ENCODE data around the genes SLCO1C1, RECQL and SOX5.

- PRO-cap, 2 experiments: no peak in any of the 2 experiments
These were observed 27.9 kb downstream of the PDE3A start for GRCh38 chr12:20396250-20396700.

DNA sequence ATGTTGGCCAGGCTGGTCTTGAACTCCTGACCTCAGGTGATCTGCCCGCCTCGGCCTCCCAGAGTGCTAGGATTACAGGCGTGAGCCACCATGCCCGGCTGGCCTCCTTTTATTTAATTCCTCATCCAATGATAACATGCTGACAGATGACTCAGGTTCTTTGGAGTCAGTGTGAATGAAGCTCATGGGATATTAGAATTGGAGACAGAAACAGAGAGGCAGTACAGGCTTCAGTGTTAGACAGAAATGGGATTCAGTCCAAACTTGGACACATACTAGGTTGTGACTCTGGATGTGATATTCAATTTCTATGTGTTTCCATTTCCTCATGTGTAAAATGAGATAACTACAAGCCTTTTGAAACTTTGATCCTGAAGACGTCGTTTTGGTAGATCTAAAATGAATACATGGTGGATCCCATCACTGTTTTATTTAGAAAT, 47.3 kb downstream of the PDE3A start:
- PRO-cap, 2 experiments: no peak in any of the 2 experiments

GRCh38 chr12:20439637-20440199, 71.4 kb downstream of the PDE3A start:
- PRO-cap, 2 experiments: no peak in any of the 2 experiments

DNA sequence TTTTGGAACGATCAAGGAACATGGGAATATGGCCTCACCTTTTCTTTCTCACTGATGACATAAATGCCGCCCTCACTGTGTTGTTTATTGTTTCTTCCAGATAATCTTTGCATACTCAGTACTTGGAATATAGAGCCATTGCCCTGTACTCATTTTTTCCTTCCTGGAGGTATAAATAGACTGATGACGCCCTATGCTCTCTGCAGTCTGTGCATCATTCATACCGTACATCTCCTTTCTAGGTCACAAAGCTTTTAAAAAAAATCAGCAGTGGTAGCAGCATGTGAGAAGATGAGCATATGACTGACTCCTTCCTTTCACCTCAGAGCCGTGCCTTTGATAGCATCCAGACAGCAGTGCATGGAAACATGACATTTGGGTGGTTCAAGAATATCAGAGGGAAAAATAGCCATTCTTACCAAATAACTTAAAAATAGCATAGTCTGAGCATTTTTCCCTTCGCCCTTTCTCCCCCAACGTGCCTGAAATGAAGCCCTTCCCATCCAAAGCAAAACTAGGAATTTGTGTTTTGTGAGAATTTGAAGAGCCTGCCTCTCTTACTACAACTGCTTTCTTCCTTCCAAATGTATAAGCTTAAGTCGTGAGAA, 77.4 kb downstream of the PDE3A start:
- PRO-cap, 2 experiments: no peak in any of the 2 experiments

GRCh38 chr12:20695140-20695700, at the start of gene SLCO1C1:
Gene SLCO1C1 (plus strand): TSS chr12:20695332.
- PRO-cap, 2 experiments: no peak in any of the 2 experiments

GRCh38 chr12:21500929-21501730, at the start of gene RECQL:
Gene RECQL (minus strand): TSS chr12:21501635.
- PRO-cap, 2 experiments: peak in 2 of 2 experiments; most common plus-strand start chr12:21501380 (in 2); most common minus-strand start chr12:21501287 (in 2)

DNA sequence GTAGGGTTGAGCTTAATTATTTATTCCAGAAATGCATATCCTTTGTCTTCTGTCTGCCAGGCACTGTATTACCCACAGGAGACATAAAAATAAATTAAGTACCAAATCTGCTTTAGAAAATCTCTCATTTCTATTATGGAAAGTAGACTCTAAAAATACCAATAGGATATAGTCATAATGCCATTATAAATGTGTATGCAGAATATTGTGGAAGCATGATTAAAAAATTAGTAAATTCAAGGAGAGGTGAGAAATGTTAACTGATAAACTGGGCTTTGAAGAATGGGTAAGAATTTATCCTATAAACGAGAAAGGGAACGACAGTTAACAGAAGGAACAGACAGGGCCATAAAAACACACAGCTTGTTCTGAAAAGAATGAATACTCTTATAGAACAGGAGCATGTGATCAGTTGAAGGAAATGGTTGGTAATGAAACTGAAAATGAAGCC, 7.9 kb downstream of the GOLT1B start:
- PRO-cap, 2 experiments: no peak in any of the 2 experiments

GRCh38 chr12:21615405-21615621, 10.7 kb upstream of the GYS2 start:
- PRO-cap, 2 experiments: no peak in any of the 2 experiments

DNA sequence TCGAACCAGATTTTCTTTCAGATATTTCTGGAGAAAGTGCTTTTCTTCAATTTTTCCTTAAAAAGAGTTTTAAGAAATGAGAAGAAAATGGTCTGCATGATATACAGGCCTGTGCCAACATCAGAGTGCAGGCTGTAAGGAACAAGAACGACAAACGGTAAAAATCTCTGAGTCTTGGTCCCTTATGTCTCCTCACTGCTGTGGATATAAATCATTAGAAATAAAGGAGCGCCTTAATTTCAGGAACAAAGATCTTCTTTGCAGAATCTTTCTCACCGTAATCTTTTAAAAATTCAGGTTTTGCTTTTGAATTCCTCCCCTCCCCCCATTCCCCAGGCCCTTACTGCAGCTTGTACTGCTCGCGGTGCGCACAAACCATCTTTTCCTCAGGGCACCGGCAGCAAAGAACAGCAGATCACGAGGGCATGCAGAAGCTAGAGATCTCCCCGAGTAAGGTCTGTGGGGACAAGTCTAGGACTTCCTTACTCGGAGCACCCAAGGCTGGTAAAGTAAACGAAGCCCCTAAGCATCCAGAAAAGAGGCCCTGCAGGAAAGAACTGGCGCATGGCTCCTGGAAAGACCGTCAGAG, 904 bp downstream of the LDHB start:
- PRO-cap, 2 experiments: no peak in any of the 2 experiments

- PRO-cap, 2 experiments: no peak in any of the 2 experiments
These were observed 36.3 kb downstream of the CMAS start for GRCh38 chr12:22082312-22082715.

GRCh38 chr12:22101772-22102313, 55.8 kb downstream of the CMAS start:
- PRO-cap, 2 experiments: no peak in any of the 2 experiments

- PRO-cap, 2 experiments: no peak in any of the 2 experiments
These were observed 104.2 kb downstream of the CMAS start for GRCh38 chr12:22150187-22150684.

- PRO-cap, 2 experiments: peak in 1 of 2 experiments; most common plus-strand start chr12:23949849 (in 1); most common minus-strand start chr12:23949670 (in 1)
These were observed at the start of gene SOX5 for GRCh38 chr12:23949344-23950077. Gene SOX5 (minus strand): TSS chr12:23949670.

GRCh38 chr12:23950078-23950549, 644 bp upstream of the SOX5 start:
- PRO-cap, 2 experiments: no peak in any of the 2 experiments

DNA sequence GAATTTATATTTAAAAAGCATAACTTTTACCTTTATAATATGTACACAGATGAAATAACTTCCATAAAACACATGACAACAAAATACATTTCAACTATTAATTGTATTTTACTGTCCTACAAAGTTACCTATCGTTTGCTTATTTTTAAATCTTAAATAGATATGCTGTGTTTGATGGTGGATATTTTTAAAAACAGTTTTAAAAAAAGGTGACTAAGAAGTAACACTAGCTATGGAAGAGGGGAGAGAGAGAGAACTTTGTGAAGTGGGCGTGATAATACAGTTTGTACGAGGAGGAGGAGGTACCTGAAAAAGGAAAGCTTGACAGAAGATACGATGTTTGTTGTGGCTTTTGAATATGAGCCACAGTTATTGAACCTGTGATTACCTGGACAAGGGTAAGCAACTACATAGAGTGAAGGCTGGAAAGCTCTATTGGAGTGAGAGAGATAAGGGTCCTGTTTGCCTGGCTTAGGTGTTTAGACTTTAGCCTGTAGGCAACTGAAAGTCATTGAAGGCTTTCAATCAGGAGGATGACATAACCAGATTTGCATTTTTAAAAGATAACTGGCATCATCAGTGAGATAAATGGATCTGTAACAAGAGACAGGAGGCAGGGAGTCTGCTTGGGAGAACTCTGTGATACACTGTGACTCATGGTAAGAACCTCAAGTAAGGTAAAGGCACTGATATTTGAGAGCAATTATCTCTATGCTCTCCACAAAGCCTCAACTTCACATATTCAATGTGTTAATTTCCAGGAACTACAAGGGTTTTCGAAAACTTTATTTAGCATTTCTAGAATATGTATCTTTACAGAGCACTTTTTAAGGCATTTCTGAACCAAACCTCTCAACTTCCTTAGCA, 128.8 kb upstream of the SOX5 start:
- PRO-cap, 2 experiments: no peak in any of the 2 experiments

DNA sequence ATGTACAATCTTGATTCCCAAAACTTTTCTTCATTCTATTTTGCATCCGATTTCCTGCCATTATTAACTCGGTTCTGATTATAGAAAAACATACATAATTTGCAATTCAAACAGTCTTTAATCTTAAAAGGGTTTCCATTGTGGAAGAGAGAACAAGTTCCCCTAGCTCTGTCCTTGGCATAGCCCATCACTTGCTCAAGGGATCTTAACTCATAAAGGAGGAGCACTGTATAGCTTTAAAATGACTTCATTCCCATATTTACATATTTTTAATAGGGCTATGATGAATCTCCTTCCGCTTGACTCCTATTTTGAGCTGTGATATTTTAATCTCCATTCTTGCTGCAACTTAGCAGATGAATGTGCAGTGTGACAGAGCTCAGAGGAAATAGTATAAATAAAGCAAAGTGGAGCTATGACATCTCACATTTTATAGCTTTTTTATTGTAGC, 428.9 kb upstream of the SOX5 start:
- PRO-cap, 2 experiments: no peak in any of the 2 experiments

DNA sequence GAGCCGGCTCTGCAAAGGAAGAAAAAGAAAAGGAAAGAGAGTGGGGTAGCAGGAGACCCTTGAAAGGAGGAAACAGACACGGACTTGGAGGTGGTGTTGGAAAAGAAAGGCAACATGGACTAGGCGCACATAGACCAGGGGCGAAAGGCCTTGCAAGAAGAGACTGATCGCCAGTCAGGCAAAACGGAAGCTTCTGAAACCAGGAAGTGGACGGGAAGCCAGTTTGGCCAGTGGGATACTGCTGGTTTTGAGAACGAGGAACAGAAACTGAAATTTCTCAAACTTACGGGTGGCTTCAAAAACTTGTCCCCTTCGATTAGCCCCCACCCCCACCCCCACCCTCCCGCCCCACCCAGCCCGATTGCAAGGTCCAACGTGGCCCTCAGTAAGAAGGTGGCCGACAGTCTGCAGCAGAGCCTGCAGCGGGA, 364.9 kb downstream of the BCAT1 start:
- PRO-cap, 2 experiments: no peak in any of the 2 experiments

DNA sequence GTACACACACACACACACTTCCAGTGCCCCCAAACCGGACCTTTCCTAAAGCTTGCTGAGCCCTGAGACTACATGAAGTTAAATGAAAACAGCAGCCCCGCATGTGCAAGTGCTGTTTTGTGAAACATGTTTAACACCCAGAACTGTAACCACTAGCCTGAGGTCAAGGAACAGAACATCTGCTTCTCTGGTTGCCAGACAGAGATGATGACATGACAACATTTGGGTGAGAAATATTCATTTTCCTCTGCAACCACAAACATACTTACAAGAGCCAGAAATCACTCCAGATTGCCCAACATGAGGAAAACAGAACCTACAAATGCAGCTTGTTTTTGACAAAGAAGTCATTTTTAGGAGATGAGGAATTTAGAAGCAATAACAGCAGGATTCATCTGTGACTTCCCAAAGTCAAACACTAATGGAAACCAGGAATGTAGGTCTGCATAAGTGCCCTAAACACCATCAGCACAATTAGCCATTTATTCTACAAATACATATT, 110.3 kb downstream of the BCAT1 start:
- PRO-cap, 2 experiments: no peak in any of the 2 experiments

- PRO-cap, 2 experiments: no peak in any of the 2 experiments
These were observed 46.4 kb downstream of the BCAT1 start for GRCh38 chr12:24902464-24902959.

DNA sequence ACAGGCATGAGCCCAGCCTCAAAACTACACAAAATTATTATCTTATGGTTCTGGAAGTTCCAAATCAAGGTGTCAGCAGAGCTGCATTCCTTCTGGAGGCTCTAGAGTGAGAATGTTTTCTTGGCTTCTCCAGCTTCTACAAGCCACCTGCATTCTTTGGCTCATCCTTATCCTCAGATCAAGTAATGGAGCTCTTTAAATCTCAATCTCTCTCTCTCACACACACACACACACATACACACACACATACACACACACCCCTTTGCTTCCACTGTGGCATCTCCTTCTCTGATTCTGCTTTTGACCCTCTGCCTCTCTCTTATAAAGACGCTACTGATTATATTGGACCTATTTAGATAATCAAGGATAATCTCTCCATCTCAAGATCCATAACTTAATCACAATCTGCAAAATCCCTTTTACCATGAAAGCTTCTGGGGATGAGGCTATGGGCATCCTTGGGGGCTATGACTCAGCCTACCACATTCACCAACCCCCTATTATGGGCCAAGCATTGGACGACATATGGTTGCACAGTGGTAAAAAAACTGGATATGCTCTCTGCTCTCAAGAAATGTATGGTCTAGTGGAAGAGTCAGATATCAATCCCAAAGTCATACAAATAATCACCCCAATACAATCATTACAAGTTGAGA, 12.3 kb downstream of the BCAT1 start:
- PRO-cap, 2 experiments: no peak in any of the 2 experiments

All from Metastatic Liver Carcinoma in the Lung (tissue), 2 donors.